ENCODE data around the gene INPP5E.

DNA sequence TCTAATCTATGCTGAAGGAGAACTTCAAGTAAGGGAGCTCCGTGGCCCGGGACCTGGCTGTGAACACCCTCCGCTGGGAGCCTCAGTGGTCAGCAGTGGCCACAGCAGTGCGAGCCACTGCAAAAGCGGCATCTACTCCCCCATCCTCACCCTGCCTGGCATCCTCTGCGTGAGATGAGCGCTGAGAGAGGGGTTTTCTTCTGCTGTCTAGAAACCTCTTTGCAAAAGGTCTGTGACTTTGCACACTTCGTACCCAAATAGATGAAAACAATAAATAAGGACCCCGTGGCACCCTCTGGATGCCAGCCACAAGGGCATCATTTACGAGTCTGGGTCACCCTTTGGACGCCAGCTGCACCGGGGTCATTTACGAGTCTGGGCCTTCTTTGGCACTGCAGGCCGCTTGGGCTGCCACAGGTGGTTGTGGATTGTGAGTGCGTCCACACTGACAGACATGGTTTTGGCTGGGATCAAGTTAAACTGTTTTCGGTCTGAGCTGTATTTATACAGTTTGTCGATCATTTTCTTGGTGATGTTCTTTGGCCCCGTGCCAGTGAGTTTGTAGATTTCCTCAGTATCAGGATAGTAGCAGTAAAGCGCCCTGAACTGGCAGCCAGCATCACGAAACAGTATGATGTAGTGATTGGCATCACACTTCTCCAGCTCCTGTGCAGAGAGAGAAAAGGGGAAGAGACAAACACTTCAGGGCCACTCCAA is 96.2 kb downstream of the CAMSAP1 start:
- PRO-cap, 2 experiments = no peak in any of the 2 experiments
- RAMPAGE, long total RNA, 4 experiments = no peak in any of the 4 experiments

GRCh38 chr9:135906047-135906262 is 1.4 kb downstream of the CAMSAP1 start:
- PRO-cap, 2 experiments = no peak in any of the 2 experiments
- RAMPAGE, long total RNA, 4 experiments = no peak in any of the 4 experiments

- PRO-cap, 2 experiments = no peak in any of the 2 experiments
- RAMPAGE, long total RNA, 4 experiments = no peak in any of the 4 experiments
These were observed 14.2 kb downstream of the UBAC1 start for GRCh38 chr9:135946810-135947487.

GRCh38 chr9:136002951-136003608 is 41.9 kb upstream of the UBAC1 start:
- PRO-cap, 2 experiments = no peak in any of the 2 experiments
- RAMPAGE, long total RNA, 4 experiments = no peak in any of the 4 experiments

- PRO-cap, 2 experiments = peak in 1 of 2 experiments; most common plus-strand start chr9:136008733 (in 1); most common minus-strand start chr9:136008548 (in 1)
- RAMPAGE, long total RNA, 4 experiments = no peak in any of the 4 experiments
These were observed 47.3 kb upstream of the UBAC1 start for GRCh38 chr9:136008414-136009029.

GRCh38 chr9:136009781-136010718 is 48.9 kb upstream of the UBAC1 start:
- PRO-cap, 2 experiments = no peak in any of the 2 experiments
- RAMPAGE, long total RNA, 4 experiments = start-site peak on the minus strand in 1 of 4 experiments, at chr9:136010071-136010433 at its widest, 9 to 13 reads per replicate

- PRO-cap, 2 experiments = no peak in any of the 2 experiments
- RAMPAGE, long total RNA, 4 experiments = no peak in any of the 4 experiments
These were observed 13.6 kb upstream of the LHX3 start for GRCh38 chr9:136218308-136219125.

DNA sequence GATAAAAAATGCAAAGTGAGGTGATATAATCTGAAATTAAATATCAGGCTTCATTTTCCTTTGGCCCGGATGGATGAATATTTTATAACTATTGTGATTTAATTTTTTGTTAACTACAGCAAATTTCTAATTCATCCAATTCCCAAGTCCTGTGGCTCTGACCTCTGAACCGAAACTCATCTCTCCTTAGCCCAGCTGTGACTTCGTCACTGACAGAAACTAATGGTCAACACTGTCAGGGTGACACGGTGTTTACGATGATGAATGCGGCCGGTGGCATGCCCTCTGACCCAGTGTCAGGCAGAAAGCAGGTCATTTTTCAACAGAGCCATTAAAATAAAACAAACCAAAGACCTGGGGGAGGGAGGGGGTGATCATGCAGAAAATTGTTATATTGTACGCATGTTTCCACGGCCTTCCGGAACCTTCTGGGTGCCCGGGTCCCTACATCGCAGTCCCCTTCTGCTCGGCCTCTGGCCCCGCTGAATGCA is 8.4 kb downstream of the CCDC187 start:
- PRO-cap, 2 experiments = no peak in any of the 2 experiments
- RAMPAGE, long total RNA, 4 experiments = no peak in any of the 4 experiments

DNA sequence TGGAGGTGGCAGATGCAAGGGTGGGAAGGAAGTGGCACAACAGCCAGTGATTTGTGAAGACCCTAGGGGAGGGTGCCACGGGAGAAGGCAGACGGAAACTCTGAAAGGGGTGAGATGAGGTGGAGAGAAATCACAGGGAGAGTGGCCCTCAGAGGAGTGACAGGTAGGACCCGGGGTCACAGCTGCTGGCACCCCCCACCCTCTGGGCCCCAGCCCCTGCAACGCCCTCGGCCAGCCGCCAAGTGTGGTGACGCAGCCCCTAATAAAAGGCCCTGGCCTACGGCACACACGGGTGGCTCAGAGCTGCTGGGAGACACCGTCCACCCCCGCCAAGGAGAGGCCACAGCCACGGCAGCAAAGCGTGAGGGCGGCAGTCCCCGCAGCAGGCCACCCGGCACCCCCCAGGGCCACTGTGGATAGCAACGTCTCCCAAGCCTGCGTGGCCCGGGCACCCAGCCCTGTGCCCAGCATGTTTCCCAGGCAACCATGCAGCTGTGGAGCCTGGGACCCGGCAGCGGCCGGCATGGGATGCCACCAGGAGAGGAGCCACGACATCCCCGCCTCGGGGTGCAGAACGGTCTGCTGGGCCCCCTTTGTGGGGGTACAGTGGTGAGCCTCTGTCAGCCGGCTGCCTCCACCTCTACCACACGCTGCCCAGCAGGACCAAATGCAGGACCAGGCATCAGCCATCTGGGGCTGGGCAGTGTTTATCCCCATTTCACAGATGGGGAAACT is 6.8 kb upstream of the CCDC187 start:
- PRO-cap, 2 experiments = no peak in any of the 2 experiments
- RAMPAGE, long total RNA, 4 experiments = no peak in any of the 4 experiments

DNA sequence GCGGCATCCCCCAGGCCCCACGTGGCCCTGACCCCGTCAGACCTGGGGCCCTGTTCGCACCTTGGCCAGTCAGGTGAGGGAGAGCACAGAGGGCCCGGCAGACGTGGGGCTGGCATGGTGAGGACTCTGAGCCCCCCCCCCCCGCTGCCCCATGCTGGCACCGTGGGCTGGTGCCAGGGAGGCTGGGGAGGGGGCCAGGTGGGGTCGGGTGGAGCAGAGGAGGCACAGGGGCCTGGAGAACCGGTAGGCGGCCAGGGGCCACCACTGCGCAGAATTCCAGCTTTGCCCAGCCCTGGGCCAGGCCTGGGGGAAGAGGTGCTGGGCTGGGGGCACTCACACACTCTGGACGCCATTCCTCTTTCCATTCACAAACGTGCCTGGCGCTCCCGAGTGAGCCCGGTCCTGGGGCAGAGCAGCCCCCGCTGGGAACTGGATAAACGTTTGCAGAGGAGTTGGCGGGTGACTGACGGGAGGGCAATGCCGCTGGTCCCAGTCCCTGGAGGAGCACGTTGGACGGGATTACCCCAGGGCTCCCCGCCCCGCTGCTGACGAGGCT is 4.0 kb downstream of the GPSM1 start:
- PRO-cap, 2 experiments = no peak in any of the 2 experiments
- RAMPAGE, long total RNA, 4 experiments = no peak in any of the 4 experiments

DNA sequence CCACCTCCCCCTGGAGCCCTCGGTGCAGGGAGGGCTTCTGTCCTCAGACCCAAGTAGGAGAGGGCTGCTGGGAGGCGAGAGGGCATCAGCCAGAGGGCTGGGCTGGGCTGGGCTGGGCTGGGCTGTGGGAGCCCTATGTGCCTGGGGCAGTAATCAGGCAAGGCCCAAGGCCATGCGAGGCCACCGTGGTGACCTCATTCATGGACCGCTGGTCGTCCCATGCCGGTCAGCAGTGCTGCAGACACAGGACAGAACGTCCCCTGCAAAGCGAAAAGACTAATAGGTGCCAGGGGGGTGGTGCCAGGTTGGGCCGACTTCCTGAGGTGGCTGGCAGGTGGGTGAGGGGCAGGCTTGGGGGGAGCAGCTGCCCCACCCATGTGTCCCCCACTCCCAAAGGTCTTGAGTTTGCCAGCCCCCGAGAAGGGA is 13.9 kb downstream of the GPSM1 start:
- PRO-cap, 2 experiments = no peak in any of the 2 experiments
- RAMPAGE, long total RNA, 4 experiments = no peak in any of the 4 experiments

DNA sequence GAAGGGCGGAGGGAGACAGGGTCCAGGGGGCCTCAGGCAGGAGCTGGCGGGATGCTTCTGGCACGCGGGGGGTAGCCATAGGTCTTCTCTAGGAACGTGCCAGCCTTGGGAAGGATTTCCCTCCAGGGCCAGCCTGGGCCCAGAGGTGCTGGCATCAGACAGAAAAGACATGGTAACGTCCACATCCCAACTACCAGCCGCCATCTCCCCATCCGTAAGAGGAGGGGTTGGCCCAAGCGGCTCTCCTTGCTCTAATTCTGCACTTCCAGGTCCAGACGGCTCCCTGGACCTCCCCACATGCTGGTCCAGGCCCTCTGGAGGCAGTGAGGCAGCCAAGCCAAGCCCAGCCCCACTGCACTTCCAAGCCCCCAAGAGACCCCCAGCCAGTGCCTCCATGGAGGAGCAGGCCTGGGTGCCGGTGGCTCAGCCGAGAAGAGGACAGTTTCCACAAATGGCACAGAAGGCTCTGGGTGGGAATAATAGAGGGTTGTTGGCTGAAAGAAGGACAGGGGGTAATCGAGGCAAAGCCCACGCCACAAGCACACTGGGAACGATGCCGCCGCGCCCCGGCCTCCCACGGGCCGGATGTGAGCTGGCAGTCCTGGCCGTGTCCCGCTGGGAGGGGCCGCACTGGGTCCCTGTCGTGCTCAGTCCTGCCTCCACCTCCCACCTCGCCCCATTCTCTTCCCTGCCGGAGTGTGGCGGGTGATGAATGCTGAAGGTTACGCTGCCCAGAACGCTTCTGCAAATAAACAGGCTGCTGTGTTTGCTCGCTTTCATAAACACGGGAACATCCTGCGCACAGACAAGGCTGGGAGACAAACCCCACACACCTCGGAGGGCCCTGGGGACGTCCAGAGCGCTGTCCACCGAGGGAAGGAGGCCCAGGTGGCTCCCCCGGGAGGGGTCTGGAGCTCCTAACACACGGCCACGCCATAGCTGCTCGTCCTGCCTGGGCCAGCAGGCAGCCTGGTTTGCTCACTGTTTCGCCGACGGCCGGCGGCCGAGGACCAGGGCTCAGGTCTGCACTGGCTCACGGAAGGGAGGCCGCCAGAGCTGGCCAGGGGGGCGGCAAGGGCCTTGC is 2.6 kb downstream of the DNLZ start:
- PRO-cap, 2 experiments = no peak in any of the 2 experiments
- RAMPAGE, long total RNA, 4 experiments = no peak in any of the 4 experiments

DNA sequence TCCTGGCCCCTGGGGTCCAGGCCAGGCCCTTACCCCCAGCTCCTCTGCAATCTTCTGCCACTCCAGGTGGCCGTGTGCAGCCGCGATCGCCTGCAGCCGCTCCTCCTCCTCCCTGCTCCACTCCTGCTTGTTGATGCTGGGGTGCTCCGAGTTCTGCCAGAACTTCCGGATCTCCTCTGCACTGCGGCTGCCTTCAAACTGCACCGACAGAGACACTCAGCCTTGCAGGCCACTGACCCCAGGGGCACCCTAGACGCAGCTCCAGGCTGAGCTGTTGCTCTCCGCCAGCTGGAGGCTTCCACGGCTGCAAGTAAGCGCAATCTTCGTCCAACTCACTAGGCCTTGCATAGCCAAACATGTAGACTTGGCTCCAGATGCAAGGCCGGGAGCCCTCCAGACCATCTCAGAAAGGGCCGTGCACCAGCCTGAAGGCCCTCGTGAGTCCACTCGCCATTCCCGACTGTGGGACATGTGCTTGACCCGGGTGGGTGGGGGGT is 8.0 kb downstream of the SNAPC4 start:
- PRO-cap, 2 experiments = no peak in any of the 2 experiments
- RAMPAGE, long total RNA, 4 experiments = no peak in any of the 4 experiments

GRCh38 chr9:136416558-136417582 is 6.4 kb downstream of the PMPCA start:
- PRO-cap, 2 experiments = no peak in any of the 2 experiments
- RAMPAGE, long total RNA, 4 experiments = no peak in any of the 4 experiments

GRCh38 chr9:136439440-136440465 is at the start of gene INPP5E:
Gene INPP5E, minus strand, starts transcription at chr9:136439845.
- PRO-cap, 2 experiments = peak in 2 of 2 experiments; most common minus-strand start chr9:136439845 (in 1)
- RAMPAGE, long total RNA, 4 experiments = no peak in any of the 4 experiments

- PRO-cap, 2 experiments = no peak in any of the 2 experiments
- RAMPAGE, long total RNA, 4 experiments = no peak in any of the 4 experiments
These were observed 16.0 kb upstream of the INPP5E start for GRCh38 chr9:136455396-136456204.

DNA sequence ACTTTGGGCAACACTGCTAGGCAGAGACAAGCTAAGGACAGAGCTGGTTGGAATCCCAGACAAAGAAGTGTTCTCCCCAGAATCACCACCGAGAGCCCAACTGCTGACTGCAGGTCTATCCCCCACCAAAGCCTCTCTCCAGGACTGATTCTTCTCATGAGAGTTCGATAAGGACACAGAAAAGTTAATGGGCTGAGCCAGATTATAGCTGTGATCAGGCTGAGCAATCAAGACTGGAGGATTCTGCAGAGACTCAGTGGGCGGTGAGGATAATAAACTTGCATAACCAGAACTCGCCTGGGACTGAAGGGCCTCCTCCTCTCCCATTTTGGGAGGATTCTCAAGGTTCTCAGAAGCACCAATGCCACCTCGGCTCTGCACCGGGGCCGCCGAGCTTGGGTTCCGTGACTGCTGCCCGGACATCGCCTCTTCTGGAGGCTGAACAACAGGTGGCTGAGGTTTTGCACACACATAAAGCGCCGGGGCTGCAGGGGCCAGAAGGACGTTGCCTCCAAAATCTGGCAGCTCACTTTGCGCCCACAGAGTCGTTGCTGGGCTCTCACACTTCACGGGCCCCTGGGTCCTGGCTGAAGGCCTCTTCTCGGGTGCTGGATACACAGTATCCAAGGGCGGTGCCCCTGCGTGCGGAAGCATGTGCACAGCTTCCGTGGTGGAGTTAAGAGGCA is 7.8 kb downstream of the SEC16A start:
- PRO-cap, 2 experiments = no peak in any of the 2 experiments
- RAMPAGE, long total RNA, 4 experiments = no peak in any of the 4 experiments

DNA sequence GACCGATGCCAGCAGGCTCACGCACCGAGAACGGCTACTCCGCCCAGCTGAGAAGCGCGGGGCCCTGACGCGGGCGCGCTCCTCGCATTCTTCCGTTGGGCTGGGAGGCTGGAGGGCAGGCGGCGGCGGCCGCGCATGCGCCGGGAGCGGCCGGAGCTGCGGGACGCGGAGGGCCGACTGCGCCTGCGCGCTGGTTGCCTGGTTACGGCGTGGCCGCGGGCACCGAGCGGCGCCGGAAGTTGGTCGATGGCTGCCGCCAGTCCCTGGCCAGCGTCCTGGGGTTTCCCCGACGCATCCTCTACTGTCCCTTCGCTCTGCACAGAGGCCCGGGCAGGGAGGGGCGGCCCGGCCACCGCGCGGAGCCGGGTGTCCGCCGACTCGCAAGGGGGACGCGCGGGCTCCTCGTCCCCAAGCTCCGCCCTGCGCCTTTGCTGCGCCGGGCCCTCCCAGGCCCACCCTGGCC is 865 bp upstream of the SEC16A start:
- PRO-cap, 2 experiments = peak in 2 of 2 experiments; most common plus-strand start position 210 of the sequence (in 1); most common minus-strand start position 102 of the sequence (in 2)
- RAMPAGE, long total RNA, 4 experiments = start-site peak on the minus strand in 3 of 4 experiments, centred at positions 91 to 101 of the sequence, 21 to 40 reads per replicate

- PRO-cap, 2 experiments = no peak in any of the 2 experiments
- RAMPAGE, long total RNA, 4 experiments = start-site peak on the minus strand in 1 of 4 experiments, at chr9:136484739-136484744 at its widest, 5 reads per replicate
These were observed 1.5 kb upstream of the SEC16A start for GRCh38 chr9:136484137-136484987.

DNA sequence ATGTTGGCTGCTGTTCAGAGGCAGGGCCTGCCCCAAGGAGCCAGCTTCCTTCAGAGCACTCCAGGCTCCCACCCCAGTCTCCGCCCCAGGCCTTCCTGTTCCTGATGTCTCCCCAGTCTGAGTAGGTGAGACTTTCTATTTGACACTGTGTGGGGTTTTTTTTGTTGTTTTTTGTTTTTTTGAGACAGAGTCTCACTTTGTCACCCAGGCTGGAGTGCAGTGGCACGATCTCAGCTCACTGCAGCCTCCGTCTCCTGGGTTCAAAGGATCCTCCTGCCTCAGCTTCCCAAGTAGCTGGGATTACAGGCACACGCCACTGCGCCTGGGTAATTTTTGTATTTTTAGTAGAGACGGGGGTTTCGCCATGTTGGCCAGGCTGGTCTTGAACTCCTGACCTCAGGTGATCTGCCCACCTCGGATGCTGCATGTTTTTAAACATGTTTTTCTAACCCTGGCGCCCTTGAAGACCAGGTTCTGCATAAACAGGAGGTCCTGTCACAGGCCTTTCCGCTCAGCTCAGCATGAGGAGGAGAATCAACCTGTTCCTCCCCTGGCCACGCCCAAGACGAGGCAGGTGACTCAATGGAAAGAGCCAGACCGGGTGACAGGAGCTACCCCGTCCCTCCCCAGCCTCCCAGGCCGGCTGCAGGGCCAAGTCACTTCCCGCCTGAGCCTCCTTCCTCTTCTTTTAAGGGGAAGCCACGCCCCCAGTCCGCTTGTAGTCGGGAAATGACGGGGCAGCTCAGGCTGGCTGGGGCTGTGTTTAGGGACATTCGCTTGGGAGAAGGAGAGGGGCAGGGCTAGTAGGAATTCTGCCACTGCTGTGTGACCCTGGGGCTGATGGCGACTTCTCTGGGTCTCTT is 6.4 kb downstream of the NOTCH1 start:
- PRO-cap, 2 experiments = peak in 1 of 2 experiments; most common plus-strand start position 719 of the sequence (in 1); most common minus-strand start position 509 of the sequence (in 1)
- RAMPAGE, long total RNA, 4 experiments = no peak in any of the 4 experiments

Measured in upper lobe of left lung (tissue), 5 donors.